Vagina (tissue), 1 donor: ENCODE measurements around a stretch of chr11.

DNA sequence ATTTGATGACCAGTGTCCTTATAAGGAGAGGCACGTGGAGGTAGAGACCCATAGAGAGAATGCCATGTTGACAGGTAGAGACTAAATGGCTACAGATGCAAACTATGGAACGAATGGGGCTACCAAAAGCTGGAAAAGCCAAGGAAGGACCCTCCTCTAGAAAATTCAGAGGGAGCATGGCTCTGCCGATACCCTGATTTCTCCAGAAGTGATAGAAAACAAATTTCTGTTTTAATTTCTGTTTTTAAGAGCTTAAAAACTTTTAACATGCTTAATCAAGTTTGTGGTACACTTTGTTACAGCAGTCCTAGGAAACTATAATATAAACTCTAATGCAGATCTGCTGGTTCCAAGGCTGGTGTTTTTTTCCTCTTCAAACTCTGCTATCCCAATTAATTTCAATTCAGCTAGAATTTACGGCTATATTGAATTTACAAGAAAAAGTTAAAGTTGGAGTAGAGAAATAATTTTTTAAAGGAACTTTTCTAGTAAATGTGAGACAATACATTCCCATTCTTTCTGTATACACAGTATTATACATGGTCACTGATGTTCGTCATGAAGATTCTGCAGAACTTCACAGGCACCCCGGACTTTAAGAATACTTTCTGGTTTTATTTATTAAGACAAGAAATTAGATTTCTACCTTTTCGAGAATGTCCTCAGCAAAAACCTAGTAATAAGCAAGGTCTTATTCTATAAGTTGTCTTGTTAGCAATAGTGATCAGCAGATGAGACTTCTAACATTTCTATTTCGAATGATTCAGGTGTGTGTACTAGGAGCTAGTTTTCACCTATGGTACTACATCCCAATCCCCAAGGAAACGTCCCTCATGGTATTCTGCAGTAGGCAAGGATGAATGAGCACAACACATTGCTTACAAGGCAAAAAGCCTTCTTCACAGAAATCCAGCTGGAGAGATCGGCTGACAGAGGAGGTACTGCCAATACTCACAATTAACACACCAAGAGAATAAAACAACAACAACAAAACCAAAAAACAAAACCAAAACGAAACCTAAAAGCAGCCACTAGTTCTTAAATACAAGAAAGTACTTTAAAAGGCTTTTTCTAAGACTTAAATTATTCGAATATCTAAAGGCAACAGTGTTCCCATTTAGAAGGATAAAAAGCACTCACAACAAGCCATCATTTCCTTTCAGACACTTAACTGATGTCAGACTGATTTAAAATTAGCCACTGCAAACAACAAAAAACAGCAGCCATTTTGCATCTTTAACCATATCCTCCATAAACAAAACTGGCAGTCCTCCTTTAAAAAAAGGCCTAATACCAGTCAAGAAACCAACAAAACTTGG, 101.7 kb downstream of the PICALM start:
- PRO-cap = no peak
- RAMPAGE, long total RNA = start-site peak on the minus strand centred at position 930 of the sequence, 371 bp wide, 34 reads

DNA sequence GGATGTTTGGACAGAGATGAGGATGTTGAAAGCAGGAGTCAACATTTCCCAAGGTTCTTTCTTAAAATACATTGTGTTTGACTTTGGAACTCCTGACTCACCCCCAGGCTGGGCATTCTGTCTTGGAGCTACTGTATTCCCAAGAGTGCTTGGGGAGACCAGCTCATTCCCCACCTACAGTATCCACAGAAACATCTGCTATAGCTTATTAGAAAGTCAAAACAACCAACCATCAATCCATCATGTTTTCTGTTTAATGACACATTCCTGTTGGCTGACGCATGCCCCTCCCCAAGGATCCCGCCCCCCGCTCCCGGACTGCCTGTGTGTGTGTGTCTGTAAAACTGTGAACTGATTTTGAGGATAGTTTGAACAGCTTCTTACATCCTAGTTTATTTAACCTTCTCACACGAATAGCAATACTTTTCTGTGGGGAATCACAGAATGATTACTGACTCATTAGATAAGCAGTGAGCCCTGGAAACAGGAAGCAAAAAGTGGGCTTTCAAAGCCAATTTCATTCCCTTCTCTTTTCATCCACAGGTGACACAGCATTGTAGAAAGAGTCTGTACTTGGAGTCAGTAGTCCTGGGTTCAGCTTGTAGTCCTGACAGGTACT, 109.6 kb downstream of the CCDC81 start:
- PRO-cap = no peak
- RAMPAGE, long total RNA = no peak

DNA sequence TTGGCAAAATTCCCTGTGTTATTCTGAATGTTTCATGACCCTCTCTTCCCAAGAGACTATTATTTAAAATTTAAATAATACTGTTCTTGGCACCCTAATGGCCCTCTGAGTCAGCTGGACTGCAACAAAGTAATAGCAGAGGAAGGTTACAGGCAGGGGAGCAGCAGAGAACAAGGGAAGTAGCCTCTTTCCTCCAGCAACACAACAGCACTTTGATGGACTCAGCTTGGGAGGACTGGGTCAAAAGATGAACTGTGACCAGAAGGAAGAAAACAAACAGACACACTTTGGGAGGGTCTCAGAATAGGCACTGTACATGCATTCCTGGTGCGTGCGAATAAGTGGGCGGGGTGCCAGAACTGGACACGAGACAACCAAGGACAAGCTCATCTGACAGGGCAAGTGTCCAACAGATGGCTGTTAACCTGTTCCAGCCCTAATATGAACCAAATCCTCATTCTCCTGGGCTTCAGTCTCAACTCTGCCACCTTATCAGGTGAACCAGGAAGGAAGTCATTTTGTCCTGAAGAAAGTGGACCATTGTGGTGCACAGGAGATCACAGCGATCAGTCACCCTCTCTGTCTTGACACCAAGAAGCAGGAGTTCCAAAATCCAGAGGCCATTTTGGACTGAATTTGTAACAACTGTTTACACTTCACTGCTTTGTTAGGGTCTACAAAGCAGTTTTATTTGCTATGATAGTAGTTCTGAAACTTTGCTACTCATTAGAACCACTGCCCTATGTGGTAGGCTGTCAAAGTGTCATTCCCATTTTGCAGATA, 203.6 kb downstream of the CCDC81 start:
- PRO-cap = no peak
- RAMPAGE, long total RNA = no peak

DNA sequence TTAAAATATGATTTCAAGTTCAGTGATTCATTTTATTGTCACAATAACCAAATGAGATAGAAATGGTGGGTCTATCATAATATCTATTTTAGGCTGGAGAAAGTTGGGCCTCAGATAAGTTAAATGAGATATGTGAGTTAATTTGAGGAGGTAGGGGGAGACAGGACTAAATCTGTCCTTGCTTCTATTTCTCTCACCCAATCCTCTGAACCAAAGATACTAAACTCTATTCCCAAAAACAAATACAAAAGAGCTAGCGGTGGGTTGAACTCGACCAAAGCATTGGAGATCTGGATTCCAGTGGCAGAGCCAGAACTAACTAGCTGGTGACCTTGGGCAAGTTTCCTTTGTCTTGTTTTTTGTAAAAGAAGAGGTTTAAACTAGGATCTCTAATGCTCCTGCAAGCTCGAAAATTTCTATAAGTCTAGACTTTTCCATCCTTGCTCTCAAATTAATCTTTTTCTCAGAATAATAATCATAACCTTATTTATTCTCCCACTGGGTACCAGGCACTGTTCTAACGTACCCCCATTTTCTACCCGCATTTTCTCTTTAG, 129.5 kb upstream of the PRSS23 start:
- PRO-cap = no peak
- RAMPAGE, long total RNA = no peak

GRCh38 chr11:86740614-86741042, 59.7 kb upstream of the PRSS23 start:
- PRO-cap = no peak
- RAMPAGE, long total RNA = no peak

DNA sequence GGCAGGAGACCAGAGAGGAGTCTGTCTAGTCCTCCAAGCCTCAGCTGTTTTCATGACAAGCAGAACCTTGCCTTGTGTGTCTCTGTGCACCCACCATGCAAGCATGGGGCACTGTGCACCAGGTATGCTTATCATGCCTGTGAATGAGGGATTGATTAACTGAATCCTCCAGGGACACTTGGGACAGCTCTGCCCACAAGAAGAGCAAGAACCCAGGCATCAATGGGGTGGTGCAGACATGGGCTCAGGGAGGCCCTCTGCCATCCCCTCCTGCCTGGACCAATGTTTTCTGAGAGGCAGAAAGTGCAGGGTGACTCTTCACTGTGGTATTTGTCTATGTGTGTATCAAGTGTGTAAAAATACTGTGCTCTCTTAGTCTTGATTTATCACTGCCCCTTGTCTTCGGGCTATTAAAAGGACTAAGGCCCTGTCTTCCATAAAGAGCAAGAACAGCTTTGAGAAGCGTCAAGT, 14.3 kb downstream of the PRSS23 start:
- PRO-cap = bidirectional peak, plus-strand start outside the sequence, minus-strand start at position 284 of the sequence
- RAMPAGE, long total RNA = no peak

DNA sequence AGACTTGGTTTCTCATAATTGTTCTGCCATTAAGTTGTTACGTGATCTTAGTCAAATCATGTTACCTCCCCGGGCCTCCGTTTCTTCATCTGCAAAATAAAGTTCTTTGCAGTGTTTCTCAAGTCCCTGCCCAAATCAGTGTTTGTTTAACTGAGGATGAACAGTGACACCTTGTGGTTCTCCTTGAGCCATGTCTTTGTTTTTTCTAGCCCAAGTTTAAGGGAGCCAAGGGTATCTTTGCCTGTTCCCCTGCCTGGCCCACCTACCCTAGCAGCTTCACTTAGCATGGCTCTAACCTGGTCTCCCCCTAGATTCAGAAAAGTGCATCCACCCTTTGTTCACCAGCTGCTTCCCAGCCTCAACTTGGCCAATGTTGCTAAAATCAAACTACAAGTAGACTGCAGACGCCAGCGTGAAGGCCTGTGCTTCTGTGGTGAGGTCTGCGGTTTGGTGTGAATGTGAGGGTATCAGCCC, 35.6 kb downstream of the FZD4 start:
- PRO-cap = no peak
- RAMPAGE, long total RNA = no peak

- PRO-cap = no peak
- RAMPAGE, long total RNA = no peak
These were observed 265.1 kb downstream of the TMEM135 start for GRCh38 chr11:87302838-87303180.

GRCh38 chr11:87368813-87369363, 331.2 kb downstream of the TMEM135 start:
- PRO-cap = no peak
- RAMPAGE, long total RNA = no peak

DNA sequence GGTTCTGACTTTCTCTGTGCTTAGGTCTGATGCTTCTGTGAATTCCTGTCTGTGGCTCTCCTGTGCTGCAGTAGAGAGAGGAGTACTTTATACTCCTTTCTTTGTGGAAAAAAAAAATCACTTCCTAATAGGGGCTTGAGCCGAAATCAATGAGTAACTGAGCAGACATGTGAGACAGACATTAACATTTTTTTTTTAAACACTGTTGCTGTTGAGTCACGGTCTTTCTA, 86.2 kb downstream of the GRM5 start:
- PRO-cap = no peak
- RAMPAGE, long total RNA = no peak

DNA sequence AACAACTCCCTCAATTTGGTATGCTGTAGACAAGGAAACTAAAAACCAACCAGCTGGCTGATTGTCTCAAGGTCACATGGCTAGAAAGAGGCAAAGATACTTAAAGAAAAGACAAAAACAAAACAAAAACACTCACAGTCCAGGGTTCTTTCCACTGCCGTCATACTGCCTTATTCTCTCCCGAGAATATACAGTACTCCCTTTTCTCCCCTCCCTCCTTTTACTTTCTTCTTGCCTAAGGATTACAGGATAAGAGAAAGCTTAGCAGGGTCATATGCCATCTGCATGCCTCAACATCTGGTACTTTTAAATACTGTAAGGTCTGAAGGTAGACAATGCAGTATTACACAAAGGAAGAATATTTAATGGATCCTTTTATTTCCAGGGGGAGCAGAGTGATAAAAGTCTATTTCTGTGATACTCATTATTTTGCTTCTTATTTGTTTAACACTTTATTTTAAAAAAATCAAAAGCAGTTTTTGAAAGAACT, 126.3 kb downstream of the NOX4 start:
- PRO-cap = no peak
- RAMPAGE, long total RNA = no peak

DNA sequence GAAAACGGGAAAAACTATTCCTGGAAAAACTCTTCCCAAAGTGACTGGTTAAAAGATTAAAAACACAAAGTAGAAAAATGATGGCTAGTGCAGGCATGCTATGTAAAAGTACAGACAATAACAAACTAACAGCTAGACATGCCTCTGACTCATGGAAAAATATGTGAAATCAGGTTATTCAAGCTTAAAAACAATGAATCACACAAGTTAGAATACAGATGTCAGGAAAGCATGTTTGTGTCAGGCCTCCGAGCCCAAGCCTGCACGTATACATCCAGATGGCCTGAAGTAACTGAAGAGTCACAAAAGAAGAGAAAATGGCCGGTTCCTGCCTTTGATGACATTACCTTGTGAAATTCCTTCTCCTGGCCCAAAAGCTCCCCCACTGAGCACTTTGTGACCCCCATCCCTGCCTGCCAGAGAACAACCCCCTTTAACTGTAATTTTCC, 110.1 kb downstream of the NOX4 start:
- PRO-cap = no peak
- RAMPAGE, long total RNA = no peak

GRCh38 chr11:89417155-89417409, 74.1 kb downstream of the NOX4 start:
- PRO-cap = unidirectional peak, minus-strand start at chr11:89417305
- RAMPAGE, long total RNA = no peak

DNA sequence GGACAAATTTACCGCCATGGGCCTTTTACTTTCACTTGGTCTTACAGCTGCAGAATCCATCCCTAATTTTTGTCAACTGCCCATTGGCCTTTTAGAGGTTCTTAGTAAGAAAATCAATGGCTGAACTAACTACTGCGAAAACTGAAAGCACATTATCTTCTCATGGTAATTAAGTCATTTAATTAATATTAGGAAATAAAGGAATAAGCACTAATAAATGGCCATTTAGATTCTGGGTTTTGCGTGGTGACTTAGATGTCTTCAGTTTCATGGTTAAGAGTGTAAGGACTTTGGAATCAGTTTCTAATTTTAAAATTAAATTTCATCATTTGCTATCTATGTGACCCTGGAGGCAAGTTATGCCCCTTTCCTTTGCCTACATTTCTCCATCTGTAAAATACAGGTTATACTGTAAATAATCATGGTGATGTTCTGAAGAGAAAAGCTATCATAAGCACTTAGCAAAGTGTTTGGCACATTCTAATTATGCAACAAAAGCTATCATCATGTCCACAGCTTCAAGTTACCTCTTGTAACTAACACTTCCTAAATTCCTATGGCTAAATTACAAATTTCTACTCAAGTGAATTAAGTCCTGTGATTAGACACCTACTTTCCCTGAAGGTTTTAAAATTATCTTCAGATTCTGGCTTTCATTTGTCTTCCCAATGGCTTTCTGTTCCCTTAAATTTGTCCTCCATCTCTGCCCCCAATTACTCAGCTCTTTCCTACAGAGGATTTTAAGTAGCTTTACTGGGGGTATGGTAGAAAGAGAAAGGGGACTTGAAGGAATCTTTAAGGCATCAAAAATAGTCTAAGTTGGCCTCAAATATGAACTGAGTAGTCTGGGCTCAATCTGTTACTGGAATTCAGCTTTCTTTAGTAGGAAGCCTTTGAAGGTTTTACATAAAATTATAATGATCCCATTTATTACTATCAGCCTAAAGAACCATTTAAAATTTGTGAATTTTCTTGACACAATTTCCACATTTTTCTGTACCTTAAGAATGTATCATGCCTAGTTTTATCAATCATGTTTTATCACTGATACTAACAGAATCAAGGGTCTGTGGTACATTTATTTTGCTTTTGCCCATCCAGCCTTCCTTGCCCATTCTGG, 26.3 kb downstream of the CHORDC1 start:
- PRO-cap = no peak
- RAMPAGE, long total RNA = no peak

DNA sequence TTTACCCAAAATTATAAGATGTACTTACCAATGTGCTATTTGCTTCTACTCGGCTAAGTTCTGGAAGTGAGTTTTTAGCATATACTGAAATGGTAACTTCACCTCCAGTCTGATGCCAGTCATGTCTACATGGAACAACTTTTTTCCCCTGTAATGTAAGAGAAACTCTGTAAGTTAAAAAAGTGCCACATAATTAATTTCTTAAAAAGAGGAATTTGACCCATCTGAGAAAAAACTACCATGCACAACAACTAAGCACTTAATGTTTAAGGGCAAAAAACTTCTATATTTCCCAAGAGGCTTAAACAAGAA, 19.6 kb downstream of the CHORDC1 start:
- PRO-cap = no peak
- RAMPAGE, long total RNA = no peak

- PRO-cap = no peak
- RAMPAGE, long total RNA = no peak
These were observed 434.1 kb upstream of the FAT3 start for GRCh38 chr11:91790605-91790809.

GRCh38 chr11:91849645-91849890, 375.1 kb upstream of the FAT3 start:
- PRO-cap = no peak
- RAMPAGE, long total RNA = no peak

GRCh38 chr11:92225481-92226055, 950 bp downstream of the FAT3 start:
- PRO-cap = no peak
- RAMPAGE, long total RNA = no peak

- PRO-cap = no peak
- RAMPAGE, long total RNA = no peak
These were observed 203.5 kb upstream of the MTNR1B start for GRCh38 chr11:92765733-92766637.

GRCh38 chr11:93479188-93479559, 64.0 kb downstream of the SMCO4 start:
- PRO-cap = no peak
- RAMPAGE, long total RNA = no peak